Placental epithelial cell (primary cell): ENCODE results near the genes IGFBP4, TNS4, KRTAP1-4 and KRTAP4-9.

GRCh38 chr17:39964033-39964240, 1.1 kb downstream of the GSDMA start:
- CAGE, long polyA plus RNA: no peak

GRCh38 chr17:40018511-40018717, 3.2 kb downstream of the CSF3 start:
- CAGE, long polyA plus RNA: no peak

DNA sequence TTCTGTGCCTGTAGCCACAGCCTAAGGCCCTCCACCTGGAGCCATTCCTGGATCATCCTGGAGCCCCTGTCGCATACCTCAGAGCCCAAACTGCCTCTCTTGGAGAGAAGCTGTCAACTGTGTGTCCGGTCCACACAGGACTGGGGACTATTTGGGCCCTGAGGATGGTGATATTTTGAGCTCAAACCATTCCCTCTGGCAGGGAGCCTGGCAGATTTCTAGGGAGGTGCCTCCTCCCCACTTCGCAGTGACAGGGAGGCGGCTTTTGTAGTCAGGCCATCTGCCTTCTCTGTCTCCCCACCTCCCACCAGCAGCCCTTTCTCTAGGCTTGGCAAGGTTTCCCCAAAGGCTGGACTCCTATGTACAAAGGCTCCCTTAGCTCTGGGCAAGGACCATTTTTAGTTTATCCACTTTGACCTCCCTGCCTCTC, 2.4 kb upstream of the MED24 start:
- CAGE, long polyA plus RNA: no peak

DNA sequence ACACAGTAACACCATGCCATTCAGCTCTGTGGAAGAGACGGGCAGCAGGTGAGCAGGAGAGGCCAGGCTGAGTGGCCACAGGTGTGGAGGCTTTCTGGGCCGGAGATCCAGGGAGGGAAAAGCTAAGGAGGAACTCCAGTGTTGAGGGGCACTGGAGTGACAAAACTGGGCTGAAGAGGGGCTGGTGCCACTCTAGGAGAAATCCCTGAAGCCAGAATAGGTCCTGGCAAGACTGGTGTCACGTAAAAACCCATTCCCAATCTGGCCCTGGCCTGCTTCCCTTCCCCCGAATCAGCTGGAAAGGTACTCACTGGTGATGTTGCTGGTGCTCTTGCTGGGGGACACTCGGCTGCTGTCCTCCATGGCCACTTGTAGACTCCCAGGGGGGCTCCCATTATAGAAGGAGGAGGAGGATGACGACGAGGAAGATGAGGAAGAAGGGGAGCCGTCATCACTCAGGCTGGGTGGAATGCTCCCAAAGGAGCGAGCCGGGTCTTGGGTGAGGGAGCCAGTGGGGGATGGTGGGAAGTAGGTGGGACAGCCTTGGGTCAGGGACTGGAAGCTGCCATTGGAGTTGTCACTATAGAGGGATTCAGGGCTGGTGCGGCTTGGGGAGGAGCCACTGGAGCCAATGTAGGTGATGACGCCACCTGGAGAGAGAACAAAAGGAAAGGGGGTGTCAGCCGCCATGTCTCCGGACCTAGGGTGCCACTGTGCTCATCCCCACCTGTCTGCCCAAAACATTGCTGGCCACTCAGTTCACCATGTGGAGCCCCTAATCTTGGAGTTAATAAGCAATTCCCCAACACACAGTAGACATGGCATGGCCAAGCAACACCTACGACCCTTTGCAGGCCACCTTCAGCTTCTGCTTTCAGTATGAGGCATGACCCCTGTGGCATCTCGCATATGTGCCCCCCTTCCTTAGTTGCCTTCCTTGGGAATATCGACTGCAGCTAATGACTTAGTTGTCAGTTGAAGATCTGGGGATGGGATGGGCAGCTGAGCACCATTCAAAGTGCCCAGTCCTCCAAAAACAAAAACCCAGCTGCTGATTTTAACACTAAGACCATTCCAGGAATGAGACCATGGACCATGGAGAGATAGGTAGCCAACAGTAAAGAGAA, 3.3 kb downstream of the NR1D1 start:
- CAGE, long polyA plus RNA: no peak

DNA sequence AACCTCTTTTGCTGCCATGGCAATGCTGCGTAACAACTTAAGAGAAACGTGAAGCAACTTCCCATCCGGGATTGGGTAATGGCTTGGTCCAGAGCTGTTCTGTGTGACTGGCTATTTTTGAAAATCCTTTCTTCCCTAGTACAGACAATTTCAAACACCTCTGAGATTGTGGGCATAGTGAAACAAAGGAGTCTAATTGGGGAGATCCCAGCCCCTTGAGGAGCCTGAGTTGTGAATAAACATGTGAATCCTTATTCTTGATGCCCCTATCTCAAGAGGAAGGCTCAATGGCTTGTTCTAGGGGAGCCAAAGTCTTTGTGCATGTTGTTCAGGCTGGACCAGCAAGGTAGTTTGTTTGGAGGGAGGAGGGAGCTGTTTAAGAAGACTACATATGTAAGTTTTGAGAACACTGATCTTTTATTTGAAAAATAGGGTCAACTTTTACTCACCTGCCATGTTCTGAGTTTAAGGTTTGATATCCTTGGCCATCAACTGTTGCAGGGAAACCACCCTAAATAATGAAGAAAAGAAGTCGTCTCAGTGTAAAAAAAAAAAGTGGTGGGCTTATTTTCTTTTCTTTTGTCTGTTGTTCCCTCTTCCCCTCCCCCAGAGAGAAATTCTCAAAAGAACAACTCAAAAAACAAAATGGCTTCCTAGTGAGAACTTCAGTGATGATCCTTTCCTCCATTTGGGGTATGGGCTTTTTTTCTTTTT, 9.2 kb downstream of the MSL1 start:
- CAGE, long polyA plus RNA: no peak

DNA sequence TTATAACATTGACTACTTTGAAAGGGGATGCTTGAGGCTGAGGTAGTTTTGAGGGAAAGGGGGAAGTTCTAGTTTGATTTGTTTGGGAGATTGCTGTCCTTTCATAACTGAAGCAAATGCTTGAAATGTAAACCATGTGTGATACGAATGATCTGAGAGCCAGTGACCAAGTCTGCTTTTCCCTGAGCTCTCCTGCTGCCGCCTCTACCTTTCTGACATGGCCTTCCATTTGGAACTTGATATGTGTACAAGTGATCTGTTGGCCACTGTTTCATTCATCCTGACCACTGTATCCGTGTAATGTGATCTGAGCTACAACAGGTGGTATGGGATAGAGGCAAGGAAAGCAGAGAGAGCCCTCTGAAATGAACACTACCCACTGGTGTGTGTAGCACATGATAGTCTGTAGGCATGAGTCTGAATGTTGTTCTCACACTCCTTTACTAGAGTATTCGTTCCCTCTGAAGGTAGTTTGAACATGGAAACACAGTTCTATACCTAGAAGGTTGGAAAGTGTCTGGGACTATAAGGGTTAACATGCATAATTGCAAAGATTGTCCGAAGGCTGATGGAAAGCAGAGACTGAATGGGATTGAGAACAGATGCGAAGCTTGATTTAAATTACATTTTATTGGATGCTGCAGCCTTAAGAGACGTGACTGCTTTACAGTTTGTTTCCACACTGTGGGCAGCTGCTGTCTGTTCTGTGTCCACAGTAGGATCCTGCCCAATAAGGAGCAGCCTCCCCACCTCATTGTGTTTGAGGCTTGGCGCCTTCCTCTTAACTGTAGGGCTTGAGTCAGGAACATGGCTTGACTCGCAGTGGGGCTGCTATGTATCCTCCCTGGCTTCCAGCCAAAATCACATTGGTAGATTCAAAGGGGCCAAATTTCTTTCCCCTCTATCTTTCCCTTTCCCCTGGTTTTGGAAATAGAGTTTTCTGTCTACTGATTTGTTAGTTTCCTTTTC, 5.5 kb upstream of the RARA start:
- CAGE, long polyA plus RNA: no peak

DNA sequence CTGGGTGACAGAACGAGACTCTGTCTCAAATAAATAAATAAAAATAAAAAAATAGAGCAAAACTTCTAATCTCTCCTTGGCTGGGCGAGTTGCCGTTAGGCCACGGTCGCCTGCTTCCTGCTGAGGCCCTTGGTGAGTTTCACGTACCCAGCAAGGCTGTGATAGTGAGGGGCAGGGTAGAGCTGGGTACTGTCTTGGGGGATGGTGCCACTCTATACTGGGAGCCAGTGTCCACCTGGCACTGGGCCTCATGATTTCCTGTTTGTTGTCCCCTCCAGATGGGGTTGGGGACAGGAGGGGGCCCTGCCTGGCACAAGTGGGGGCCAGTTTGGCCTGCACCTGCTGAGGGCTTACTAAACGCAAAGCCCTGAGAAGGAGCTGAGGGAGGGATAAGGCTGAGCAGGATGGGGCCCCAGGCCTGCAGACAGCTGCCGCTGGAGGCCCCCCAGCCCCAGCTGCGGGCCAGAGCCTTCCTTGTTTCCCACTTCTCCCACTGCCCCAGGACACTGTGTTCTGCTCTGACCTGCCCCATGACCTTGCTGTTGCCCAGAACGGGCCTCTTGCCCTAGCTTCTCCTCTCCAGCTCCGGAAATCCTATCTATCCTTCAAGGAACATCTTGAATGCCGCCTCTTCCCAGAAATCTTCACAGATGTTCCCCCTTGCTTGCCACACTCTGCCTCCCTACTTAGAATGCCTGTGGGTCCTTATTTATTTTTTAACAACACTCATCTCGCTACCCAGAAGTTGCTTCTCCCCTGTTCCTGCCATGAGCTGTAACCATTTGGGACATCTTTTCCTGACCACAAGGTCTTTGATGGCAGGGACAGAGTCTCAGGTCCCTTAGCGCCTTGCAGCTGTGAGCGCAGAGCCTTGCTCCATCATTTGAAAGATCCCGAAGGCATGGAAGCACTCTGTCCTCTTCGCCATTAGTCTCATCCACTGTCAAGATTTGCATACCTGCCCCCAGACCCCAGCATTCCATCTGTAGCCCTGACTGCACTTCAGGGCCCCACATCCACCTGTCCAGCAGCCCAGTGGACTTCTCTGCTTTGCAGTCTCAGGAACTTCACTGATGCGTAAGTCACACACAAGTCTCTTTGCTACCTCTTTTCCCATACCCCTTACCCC, 25.2 kb downstream of the GJD3 start:
- CAGE, long polyA plus RNA: no peak

- CAGE, long polyA plus RNA: no peak
Observed at GRCh38 chr17:40345038-40346030, 19.2 kb downstream of the GJD3 start.

GRCh38 chr17:40351131-40351660, 13.3 kb downstream of the GJD3 start:
- CAGE, long polyA plus RNA: no peak

GRCh38 chr17:40443100-40444113, at the start of gene IGFBP4:
IGFBP4 (plus strand) TSS chr17:40443450.
- CAGE, long polyA plus RNA: no peak

DNA sequence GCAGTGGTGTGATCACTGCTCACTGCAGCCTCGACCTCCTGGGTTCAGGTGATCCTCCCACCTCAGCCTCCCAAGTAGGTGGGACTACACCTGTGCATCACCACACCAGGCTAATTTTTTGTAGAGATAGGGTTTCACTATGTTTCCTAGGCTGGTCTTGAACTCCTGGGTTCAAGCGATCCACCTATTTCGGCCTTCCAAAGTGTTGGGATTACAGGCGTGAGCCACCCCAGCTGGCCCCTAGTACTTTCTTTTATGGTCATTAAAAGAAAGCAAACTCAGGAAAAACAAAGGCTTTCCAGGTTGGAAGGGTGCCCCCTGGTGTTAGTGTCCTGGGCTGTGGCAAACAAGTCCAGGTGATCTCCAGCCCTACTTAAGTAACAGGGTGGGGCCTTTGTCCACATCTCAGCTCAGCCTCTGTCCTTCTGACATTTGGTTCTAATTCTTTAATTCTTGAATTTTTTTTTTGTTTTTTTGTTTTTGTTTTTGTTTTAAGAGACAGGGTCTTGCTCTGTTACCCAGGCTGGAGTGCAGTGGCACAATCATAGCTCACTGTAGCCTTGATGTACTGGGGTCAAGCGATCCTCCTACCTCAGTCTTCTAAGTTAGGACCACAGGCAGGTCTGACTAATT, 6.9 kb downstream of the IGFBP4 start:
- CAGE, long polyA plus RNA: no peak

DNA sequence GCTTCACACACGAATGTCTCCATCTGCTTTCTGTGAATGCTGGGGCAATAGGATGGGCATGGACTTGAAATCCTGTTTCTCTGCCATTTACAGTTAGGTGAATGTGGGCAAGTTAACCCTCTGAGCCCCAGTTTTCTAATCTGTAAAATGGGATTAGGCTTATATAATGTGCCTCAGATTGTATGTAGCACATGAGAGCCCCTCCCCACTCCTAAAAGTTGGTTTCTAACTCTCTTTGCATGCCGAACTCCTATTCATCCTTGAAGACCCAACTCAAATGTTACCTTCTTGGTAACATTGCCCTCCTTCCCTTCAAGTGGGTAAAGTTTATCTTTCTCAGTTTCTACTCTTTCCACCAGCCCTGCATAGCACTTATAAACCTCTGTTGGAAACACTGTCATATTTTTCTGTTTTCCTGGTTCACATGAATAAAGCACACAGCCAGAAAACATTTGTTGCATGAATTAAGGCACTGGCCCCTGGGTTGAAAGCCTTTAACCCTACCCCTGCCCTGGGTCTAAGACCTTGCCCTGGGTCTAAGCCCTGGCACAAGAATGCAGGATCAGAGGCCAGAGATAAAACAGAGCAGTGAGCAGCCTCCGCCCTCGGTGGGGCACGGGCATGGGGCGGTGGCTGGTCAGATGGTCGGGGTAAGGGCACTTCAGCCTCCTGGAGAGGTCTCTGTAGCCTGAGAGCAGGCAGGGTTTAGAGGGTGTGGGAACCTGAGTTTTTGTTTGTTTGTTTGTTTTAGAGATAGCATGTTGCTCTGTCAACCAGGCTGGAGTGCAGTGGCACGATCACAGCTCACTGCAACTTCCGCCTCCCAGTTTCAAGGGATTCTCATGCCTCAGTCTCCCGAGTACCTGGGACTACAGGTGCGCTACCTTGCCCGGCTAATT, 28.0 kb downstream of the TNS4 start:
- CAGE, long polyA plus RNA: no peak

DNA sequence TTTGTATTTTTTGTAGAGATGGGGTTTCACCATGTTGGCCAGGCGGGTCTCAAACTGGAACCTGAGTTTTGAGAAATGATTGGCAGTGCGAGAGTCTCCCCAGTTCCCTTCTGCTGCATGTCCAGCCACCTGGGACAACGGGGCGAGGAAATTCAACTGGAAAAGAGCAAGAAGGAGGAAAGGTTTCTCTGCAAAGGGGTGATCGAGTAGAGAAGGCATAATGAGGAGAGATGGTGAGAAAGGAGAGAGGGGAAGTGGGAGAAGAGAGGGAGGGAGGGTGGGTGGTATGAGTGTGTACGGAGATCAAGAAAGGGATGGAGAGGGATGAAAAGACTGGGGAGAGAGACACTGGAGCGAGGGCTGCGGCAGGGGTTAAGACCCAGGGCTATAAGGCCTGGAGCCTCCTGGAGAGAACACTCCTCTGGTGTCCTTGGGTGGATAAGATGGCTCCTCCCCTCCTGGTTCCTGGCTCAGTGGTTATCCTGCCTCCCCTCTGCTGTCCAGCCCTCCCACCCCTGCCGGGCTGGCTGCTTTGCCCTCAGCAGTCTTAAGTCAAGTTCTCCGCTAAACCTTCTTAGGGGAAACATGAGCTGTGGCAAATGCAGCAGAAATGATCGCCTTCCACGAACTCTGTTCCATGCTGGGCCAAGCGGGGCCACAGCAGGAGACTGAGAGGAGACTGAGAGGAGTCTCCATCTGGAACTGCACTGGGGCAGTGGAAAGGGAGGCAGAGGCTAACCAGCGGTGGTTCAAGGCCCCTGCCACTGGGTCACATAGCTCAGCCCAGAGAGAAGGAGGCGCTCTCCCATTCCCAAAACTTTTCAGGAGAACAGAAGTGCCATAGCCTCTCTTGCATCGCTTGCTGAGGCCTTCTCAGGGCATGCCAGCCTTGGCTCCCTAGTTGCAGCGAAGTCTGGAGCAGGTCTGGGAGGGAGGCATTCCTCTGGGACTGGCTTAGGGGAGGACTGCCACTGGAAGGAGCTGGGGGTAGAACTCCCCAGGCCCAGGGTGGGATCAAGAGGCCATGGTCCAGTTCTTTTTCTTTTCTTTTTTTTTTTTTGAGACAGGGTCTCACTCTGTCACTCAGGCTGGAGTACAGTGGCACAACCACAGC, 27.0 kb downstream of the TNS4 start:
- CAGE, long polyA plus RNA: no peak

DNA sequence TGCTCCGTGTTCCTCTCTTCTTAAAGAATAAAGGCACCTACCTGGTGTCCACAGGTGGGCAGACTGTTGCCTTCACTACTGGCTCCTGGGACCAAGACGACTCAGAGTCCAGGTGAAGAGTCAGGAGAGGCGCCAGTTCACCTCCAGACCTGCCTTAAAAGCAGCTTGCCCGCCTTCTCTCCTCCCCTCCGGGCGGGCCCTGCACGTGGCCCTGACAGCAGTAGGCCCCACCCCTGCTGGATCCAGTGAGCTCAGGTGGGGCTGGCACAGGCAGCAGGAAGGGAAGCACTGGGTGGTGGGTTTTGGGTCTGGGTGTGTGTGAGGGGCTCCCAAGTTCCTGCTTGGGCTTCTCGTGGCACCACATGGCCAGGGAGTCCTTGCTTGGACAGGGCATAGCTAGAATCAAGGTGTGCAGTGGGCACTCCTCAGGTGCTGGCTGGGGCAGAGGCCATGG, at the start of gene TNS4:
Gene TNS4 (minus strand): TSS at position 131 of the 454 bp plus-strand sequence.
- CAGE, long polyA plus RNA: no peak

GRCh38 chr17:40536272-40537470, 28.6 kb downstream of the CCR7 start:
- CAGE, long polyA plus RNA: no peak

DNA sequence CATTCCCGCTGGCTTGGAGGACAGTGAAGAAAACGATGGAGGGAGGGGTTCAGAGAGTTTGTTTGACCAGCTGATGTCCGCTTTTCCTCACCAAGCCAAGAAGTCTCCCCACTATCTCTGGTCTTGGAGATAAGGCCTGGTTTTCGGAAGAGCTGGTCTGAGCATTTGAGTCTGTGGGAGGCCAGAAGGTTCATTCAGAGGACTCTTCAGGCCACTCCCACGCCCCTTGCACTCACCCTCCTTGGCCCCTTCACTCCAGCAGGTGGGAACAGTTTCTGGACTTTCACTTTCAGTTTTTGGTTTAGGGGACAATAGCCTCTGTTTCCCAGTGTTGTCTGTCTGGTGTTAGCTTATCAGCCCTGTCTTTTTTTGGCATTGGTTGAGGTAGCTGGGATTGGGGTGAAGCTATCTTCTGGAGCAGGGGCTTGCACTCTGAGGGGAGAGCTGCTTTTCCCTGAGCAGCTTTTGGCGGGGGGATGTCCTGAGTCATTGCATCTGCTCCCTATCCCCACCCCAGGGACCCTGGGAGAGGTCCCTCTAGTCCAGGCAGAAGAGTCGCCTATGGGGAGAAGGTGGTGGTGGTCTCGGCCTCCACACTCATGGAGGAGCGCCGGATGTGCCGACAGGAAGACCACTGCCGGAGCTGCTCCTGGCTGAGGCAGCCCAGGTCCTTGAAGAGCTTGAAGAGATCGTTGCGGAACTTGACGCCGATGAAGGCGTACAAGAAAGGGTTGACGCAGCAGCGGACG, 10.9 kb downstream of the CCR7 start:
- CAGE, long polyA plus RNA: no peak

GRCh38 chr17:40820125-40820698, 2.2 kb downstream of the KRT10 start:
- CAGE, long polyA plus RNA: no peak

- CAGE, long polyA plus RNA: no peak
Observed at GRCh38 chr17:40964364-40964772, 2.4 kb downstream of the KRT39 start.

DNA sequence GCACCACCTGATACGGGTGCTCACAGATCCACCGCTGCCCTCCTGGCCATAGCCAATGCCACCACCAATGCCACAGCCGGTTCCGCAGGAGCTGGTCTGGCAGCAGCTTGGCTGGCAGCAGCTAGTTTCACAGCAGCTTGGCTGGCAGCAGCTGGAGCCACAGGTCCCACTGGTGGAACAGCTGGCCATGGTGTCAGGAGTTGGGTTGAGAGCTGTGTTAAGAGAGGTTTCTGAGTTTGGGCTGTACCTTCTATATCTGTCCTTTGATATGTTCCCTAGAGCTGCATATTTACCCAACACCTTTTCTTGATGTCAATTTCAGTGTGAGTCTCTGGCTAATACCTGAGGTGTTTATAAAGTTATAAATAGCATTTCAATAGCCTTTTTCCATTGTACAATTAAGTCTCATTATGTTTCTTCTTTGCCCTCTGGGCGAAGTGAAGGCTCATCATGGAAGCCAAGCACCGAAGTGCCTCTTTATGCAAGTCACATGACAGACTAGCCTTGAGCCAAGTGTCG, at the start of gene KRTAP1-4:
Gene KRTAP1-4 (minus strand): TSS at position 306 of the 519 bp plus-strand sequence.
- CAGE, long polyA plus RNA: no peak

DNA sequence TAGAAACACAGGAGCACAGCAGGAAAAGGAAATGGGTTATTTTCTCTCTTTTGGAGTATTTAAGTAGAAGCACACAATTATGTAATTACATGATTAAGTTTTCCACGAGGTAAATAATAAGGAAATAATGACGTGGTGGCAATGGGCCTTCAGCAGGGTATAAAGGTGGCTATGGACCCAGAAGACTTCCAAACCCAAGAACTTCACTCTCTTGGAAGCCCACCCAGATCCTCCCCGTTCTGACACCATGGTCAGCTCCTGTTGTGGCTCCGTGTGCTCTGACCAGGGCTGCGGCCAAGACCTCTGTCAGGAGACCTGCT, at the start of gene KRTAP4-9:
Gene KRTAP4-9 (plus strand): TSS at position 248 of the 320 bp plus-strand sequence.
- CAGE, long polyA plus RNA: no peak